Temporal lobe (tissue), 2 donors: ENCODE measurements around a stretch of chr14.

- RAMPAGE, long total RNA, result no peak
Measured at GRCh38 chr14:96089591-96089886, 50.4 kb downstream of the C14orf132 start.

DNA sequence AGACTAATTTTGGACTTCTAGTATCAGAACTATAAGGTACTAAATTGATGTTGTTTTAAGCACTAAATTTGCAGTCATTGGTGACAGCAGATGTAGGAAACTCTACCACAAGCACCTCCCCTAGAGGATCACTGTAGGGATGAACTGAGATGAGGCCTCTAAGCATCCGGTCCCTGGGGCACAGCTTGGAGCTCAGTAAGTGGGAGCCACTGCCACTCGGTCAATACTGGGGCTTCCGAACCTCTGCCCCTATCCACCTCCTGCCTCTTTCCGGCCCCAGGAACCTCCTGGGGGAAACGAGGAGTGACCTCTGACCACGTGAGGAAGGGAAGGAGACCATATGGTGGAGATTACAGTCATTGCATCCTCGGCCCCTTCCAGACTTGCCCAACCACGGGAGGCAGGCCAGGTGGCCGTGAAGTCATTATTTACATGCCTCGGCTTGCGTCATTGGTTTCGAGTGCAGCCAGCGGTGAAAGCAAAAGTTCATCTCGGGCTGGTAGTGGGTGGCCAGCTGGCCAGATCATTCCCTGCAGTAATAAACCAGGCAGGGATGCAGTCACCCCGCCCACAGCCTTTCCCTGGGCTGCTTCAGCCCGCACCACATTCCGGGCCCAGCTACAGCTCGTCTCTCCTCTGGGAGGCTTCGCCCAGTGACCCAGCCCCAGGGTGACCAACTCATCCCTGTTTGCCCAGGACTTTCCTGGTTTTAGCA lies 65.4 kb downstream of the C14orf132 start:
- RAMPAGE, long total RNA, result no peak

DNA sequence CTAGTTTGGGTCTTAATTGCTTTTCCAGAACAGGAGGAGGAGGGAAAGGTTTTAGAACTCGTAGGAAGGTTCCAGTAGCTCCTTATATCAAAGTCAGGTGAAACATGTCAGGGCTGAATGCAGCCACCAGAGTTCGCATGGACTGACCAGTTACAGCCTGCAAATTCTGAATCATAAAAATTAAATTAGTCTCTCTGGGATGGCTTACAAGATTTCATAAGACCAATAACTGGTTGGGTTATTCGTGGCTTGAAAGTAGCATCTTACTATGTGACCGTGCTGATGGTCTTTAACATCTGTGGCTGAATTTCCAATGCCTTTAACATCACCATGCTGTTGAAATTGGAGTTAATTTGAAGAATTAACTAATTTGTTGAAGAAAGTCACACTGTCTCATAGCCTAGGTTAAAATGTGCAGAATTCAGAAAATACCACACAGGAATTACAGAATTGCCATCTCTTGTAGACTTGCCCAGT lies 509 bp downstream of the BDKRB1 start:
- RAMPAGE, long total RNA, result no peak

GRCh38 chr14:96263452-96264597 lies 7.8 kb downstream of the BDKRB1 start:
- RAMPAGE, long total RNA, result no peak

DNA sequence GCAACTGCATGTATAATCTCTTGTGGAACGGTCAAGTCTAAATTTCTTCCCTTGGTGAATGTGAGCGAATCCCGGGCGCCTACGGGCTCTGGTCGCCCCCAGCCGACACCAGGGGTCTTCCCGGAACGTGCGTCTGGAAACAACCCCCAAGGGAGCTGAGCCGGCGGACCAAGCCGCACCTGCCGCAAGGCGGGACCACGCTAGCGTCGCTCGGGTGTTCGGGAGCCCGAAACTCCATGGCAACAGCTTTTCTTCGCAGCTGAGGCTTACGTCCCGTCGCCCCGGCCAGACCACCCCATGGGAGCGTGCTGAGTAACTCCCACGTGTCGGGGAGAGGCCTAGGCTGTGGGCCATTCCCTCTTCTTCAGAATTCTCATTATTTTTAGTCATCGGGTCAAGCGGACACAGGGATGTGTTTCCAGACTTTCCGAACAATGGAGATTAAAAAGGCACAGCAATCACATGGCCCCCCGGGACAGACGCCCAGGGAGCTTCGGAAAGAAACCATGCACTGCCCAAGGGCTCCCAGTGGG lies 708 bp upstream of the AK7 start:
- RAMPAGE, long total RNA, result no peak

DNA sequence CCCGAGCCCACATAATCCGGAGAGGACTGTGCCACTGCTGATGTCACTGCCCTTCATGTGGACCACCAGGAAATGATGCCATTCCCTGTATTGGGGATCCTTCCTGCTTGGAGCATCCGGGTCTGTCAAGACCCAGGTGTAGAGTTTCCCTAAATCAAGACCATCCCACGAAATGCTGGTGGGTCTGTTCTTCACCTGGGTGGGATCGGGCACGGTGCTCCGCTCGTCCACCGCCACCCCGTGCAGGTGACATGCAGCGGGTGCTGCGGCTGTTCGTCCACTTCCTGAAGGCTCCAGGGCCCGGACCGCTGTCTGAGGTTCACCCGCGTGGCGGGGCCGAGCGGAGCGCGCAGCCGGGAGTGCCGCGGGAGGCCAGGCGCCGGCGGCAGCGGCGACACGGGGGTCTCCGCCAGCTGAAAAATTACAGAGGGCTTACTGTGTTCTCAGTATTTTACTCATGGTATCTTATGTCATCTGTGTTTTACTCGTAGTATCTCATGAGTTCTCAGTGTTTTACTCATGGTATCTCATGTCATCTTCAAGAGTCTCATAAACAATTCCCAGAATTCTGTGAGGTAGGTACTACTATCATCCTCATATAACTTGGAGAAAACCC lies 32.1 kb downstream of the AK7 start:
- RAMPAGE, long total RNA, result no peak

- RAMPAGE, long total RNA, result no peak
Measured at GRCh38 chr14:96538178-96538552, 36.0 kb downstream of the PAPOLA start.

- RAMPAGE, long total RNA, result no peak
Measured at GRCh38 chr14:97703099-97703533, 905.9 kb downstream of the VRK1 start.

GRCh38 chr14:97977640-97978353 lies 1180.6 kb downstream of the VRK1 start:
- RAMPAGE, long total RNA, result no peak

- RAMPAGE, long total RNA, result no peak
Measured at GRCh38 chr14:98607465-98607734, 664.6 kb downstream of the BCL11B start.

DNA sequence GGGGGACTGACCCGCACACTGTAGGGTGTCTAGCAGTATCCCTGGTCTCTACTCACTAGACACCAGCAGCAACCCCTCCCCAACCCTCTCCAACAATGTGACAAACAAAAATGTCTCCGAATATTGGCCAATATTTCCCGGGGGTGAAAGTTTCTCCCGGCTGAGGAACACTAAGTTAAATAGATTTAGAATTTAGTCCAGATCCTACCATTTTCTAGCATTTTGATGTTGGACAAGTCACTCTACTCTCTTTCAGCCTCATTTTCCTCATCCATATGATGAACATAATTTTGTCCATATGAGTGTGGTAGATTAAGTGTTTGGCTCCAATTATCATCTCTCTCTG lies 647.4 kb downstream of the BCL11B start:
- RAMPAGE, long total RNA, result no peak

DNA sequence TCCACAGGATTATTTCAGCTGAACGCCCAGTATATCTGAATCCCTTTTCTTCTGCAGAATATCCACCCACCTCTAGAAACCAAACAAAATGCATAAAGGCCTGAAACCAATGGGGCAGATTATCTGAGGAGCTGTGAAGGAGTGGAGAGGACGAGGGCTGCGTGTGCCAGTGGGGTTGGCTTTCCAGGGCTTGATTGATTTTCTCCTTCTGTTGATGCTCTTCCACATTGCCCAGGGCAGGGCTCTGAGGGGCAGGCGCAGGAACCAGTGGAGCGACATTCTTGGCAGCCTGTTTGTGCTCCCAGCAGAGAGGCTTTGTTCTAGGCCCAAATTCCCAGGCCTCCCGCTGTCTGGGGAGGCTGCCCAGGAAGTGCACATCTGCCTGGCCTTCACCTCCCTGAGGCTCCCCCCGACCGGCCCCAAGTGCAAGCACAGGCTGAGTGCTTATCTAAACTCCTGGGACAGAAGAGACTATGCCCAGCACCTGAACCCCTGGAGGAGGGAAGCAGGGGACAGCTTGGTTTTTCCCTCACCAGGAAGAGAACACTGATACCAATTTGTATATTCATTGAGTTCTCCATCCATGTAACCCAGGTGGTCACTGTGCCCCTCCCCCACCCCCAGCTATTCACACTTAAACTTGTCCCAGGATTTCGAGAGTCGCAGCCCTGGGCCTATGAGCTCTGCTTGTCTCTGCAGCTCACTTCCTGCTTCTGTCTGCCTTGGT lies 452.5 kb downstream of the BCL11B start:
- RAMPAGE, long total RNA, result no peak

- RAMPAGE, long total RNA, result no peak
Measured at GRCh38 chr14:98926130-98926604, 345.8 kb downstream of the BCL11B start.

DNA sequence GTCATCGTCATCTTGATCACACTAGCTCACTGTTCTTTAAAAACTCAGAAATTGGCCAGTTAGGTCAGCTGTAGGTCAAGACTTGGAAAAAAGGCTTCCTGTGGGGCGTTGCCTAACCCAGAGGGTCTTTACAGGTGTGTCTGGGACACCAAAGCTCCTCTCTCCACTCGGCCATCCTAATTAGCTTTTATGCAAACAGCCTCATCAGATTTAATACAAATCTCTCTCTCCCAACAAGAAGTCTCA lies 239.4 kb downstream of the BCL11B start:
- RAMPAGE, long total RNA, result no peak

GRCh38 chr14:99075961-99076394 lies 196.0 kb downstream of the BCL11B start:
- RAMPAGE, long total RNA, result no peak

DNA sequence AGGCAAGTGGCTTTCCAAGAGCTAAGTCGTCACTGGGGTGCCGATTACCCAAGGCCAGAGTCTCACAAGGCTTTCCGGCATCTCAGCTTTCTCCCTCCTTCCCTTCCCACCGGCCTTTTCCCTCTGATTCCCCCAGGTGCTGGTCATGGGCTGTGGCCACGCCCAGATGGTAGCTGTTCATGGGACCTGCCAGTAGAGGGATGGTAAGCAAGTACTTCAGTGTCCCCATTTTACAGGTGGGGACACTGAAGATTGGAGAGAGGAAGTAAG lies 47.6 kb downstream of the BCL11B start:
- RAMPAGE, long total RNA, result no peak

- RAMPAGE, long total RNA, result no peak
Measured at GRCh38 chr14:99245087-99245759, 26.8 kb downstream of the BCL11B start.

GRCh38 chr14:99478570-99478993 lies 2.1 kb downstream of the SETD3 start:
- RAMPAGE, long total RNA, result no peak

DNA sequence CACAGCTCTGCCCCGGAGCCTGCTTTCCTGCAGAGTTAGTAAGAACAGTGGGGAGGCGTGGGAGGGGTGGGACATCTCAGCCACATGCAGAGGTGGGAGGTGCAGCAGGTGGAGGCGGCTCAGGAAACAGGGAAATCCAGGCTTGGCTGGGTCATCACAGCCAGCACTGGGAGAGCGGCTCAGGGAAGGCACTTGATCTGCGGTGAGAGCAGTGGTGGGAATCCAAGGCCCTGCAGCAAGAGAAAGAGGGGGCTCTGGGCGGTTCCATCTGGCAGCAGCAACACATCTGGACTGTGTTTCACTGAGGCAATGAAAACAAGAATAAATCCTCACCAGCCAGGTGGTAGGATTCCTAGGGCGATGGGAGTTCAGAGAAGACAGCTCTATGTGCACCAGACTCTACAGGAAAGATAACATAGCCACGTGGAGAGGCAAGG lies 57.7 kb downstream of the CCDC85C start:
- RAMPAGE, long total RNA, result no peak

GRCh38 chr14:99565803-99566736 lies 37.9 kb downstream of the CCDC85C start:
- RAMPAGE, long total RNA, result no peak